ENCODE measurements around a stretch of chr14.

DNA sequence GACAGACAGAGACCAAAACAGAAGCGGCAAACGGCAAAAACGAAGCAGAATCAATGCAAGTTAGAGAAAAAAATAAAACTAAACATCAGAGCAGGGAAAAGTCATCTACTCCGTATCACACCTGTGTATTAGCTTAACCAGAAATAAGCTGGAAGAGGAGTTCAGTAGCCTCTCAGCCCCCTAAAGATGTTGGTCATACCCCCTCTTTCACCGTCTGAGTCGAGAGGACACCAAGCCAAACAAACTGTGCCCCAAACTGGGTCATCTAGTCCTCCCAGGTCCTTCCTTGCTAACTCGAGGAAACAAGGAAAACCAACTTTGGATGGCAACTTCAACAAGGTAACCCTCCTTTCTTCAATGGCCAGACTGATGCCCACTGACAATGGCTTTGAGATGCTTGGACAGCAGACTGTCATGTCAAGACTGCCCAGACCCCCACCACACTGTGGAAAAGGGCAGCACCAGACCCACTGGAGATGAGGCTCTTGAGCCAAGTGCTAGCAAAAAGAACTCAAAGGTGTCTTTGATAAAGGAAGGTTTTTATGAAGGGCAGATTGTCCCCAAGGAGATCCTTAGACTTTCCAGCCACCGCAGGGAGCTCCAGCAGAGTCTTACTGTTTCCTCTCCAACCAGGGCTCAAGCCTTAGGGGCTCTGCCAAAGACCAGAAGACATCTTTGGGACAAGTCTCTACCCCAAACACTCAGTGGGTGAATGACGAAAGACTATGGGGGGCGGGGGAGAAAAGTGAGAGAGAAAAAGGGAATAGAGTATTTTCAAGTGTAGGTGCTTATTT, 9.0 kb upstream of the CDH24 start:
- PRO-cap = no peak

- PRO-cap = no peak
These were observed 288 bp downstream of the CEBPE start for GRCh38 chr14:23118815-23119119.

DNA sequence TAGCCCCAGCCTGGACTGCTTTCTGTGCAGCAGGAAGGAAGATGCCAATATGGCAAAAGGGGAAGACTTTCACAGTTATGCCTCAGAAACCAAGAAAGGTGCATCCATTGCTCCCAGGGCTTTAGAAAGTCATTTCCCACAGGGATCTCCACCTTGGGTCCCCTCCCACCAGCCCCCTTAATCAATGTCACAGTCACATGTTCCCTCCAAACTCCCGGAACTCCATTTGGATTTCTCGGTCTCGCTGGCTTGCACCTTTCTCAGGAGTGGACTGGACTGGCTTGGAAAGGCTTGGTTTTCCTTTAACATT, 30.0 kb downstream of the SLC7A8 start:
- PRO-cap = no peak

DNA sequence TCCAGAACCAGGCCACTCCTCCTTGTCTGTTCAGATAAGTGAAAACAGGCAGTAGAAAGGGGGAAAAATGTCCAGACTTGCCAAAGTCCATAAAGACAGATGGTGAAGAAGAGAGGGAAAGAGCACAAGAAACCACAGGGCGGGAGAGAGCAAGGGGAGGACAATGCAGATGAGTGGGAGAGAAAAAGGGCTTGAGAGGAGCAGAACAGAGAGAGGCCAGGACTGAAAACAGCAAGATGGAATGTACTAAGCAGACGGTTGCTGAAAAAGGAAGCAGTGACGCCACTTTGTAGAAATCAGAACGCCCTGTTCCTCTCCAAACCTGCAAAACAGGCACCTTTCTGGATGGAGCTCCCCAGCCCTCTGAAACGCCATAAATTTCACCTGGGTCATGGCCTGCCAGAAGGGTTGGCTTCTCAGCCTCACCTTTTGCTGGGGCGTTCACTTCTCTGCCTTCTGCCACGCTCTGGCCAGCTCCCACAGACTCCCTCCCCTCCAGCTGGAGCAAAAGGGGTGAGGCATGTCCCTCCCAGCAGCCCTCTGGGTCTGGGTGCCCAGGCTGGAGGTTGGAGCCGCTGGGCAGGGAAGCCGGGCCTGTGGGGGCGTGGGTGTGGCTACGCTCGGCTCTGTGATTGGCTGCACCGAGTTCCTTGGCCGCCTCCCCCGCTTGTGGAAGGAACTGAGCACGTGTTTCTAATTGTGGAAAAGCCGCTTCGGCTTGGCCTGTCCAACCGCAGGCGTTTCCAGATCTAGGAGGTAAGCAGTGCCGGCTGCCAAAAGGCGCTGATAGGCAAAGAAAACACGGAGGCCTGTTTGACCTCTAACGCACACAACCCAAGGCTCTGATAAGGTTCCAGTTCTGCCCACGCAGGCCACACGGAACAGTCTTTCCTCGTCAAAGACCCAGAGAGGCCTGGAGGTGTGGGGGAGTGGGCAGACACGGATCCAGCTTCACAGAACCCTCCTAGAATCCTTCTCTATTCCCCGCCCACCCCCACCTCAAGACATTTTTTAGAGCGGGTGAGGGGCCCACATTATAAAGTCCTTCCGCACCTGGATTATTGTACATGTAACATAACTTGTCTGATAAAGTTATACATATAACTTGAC, 29.3 kb downstream of the SLC7A8 start:
- PRO-cap = unidirectional peak, minus-strand start at position 224 of the sequence; bidirectional peak, plus-strand start at position 746 of the sequence, minus-strand start at position 542 of the sequence

- PRO-cap = no peak
These were observed 2.0 kb downstream of the SLC7A8 start for GRCh38 chr14:23181223-23182146.

DNA sequence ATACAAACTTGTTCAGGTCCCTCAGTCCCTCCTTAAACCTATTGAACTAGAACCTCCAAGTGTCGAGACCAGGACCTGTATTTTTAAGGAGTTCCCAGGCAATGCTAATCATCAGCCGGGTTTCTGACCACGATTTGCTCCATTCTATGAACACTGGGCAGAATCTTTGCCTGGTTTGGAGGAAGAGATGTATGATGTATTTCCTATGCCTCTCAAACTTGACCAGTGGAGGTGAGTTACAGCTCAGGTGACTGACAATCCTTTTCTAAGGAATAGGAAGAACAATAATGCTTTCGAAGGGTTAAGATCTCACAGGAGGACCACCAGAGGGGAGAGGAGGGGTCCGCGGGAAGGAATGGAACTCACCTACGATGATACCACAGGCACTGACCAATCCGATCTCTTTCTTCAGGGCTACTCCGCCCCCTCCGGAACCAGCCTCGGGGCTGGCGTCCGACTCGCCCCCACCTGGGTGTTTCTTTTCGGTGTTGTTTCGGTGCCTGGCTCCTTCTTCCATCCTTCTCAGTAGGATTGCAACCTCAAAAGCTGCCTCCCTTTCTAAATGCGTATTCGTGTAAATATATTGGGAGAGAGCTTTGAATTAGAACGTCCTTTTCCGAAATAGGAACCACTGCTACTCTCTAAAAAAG, 937 bp downstream of the SLC7A8 start:
- PRO-cap = bidirectional peak, plus-strand start at position 437 of the sequence, minus-strand start at position 392 of the sequence

GRCh38 chr14:23364080-23364589, 837 bp downstream of the EFS start:
- PRO-cap = bidirectional peak, plus-strand start at chr14:23364449, minus-strand start at chr14:23364353

DNA sequence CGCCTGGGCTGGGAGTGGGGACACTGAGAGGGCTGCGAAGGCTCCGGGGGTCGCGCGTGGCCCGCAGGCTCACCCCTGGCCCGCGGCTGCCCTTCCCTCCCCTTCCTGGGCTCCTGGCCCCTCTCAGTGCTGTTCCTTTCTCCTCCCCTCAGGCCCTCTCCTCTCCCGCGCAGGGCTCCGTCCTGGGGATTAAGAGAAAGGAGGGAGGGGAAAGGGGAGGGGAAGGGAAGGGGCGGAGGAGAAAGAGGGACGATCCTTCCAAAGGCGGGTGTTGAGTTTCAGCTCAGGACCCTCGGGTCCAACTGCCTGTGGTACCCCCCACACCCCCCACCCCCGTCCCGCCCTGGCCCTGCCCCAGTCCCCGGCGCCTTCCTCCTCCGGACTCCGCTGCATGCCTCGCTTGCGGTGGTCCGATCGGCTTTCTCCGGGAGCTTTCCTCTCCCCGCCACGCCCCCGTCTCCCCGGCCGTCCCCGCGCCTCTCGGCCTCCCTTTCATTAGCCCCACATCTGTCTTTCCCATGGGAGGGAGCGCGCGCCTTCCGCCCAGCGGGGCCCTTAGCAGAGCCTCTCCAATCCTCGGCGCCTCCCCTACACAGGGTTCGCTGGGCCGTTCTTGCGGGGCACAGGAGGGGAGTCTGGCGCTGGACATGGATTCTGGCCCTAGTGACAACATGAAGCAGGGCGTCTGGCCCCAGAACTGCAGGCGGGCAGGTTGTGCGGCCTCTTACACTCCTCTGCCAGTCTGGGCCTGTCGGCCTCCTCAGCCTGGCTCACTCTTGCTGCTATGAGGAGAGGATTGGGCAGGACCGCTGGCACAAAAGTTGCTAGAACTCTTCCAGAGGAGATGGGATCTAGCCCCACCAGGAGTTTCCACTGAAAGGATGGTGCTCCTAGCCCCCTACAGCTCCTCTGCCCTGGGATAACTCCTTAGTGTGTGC, 1.4 kb upstream of the EFS start:
- PRO-cap = bidirectional peak, plus-strand start at position 357 of the sequence, minus-strand start at position 164 of the sequence

GRCh38 chr14:23387976-23388476, 11.2 kb downstream of the CMTM5 start:
- PRO-cap = no peak

DNA sequence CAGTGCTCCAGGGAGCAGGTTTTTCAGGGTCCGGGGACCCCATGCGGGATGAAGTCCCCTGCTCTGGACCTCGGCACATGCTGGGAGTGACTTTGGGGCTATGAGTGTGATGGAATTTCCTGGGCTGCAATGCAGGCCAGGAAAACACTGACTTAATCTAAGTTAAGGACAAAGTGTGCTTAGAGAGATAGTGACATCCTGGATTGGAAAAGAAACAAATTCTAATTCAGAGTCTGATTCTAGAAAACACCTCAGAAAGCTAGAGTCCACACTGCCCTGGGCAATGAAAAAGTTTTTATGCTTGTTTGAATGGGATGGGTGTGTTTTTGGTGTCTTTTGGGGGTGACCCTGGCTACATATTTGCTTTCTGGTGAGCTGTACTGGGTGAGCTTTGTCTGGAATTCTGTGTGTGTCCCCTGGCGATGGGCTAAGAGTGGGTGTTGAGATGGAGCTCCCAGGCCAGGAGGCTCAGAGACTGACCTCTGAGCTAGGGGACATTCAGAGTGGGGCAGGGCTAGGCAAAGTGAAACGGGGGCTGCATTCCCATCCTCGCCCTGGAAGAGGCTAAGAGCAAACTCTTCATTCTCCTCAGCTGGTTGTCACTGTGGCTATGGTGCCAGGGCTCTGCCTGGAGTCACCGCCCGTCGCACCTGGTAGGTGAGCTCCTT, 6.4 kb upstream of the MYH6 start:
- PRO-cap = no peak

- PRO-cap = no peak
These were observed 9.9 kb downstream of the MYH7 start for GRCh38 chr14:23425533-23425979.

- PRO-cap = no peak
These were observed 1.1 kb downstream of the ZFHX2 start for GRCh38 chr14:23550486-23550774.

DNA sequence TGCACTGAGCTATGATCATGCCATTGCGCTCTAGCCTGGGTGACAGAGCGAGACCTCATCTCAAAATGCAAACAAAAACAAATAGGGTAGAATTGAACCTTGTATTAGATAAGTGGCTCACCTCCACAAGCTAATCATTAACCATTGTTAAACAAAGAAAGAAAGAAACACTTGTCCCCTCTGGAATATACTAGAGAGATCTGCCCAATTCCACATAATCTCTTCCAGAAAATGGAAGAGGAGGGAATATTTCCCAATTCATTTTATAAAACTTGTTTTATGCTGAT, 22.7 kb upstream of the DHRS2 start:
- PRO-cap = no peak

DNA sequence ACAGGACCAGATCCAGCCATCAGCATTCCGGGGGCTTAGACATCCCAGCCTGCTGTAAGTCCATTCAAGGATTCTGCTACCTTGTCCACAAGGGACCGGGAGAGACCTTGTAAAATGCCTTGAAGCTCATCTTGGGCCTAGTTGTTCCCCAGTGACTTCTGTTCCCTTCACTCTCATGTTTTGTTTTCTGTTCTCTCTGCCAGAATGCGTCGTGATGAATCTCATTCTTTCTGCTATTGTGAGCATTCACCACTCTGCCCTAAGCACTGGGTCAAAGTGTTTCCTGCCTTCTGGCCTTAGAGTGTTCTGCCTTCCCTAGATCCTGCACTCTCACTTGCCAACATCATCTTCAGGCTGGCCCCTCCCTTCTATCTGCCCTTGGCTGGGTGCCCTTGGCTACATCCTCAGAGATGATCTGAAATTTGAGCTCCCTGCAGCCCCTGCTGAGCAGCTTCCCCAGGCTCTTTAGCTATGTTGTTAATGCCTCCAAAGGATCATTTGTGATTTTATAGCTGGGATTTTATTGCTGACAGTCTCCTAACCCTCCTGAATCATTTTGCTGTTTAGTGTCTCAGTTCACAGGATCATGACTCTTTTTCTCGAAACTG, 4.3 kb downstream of the DHRS2 start:
- PRO-cap = no peak

DNA sequence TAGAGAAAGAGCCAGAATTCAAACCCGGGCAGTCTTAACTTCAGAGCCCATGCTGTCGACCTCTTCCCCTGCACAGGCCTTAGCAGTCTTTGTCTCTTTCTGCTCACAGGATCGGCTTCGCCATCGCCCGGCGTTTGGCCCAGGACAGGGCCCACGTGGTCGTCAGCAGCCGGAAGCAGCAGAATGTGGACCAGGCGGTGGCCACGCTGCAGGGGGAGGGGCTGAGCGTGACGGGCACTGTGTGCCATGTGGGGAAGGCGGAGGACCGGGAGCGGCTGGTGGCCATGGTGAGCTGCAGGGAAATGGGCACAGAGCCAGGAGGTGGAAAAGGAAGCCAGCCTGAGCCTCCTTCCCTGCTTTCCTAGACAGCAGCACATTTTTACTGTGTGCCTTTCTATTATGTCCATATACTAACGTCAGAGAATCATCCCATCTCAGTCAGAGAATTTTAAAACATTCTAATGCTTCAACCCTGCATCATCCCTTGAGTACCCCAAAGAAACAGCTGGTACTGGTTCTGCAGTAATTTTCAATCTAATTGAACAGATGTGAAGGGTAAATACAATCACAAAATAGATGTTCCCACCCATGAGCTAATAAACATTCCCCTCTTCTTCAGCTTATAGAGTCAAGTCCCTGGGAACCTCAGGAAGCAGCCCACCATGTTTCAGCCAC, 1.5 kb downstream of the DHRS4L2 start:
- PRO-cap = no peak

GRCh38 chr14:24098849-24099881, 5.1 kb downstream of the PCK2 start:
- PRO-cap = no peak

- PRO-cap = no peak
These were observed 9.2 kb downstream of the PCK2 start for GRCh38 chr14:24103281-24103828.

- PRO-cap = no peak
These were observed 5.8 kb downstream of the REC8 start for GRCh38 chr14:24177614-24178109.

DNA sequence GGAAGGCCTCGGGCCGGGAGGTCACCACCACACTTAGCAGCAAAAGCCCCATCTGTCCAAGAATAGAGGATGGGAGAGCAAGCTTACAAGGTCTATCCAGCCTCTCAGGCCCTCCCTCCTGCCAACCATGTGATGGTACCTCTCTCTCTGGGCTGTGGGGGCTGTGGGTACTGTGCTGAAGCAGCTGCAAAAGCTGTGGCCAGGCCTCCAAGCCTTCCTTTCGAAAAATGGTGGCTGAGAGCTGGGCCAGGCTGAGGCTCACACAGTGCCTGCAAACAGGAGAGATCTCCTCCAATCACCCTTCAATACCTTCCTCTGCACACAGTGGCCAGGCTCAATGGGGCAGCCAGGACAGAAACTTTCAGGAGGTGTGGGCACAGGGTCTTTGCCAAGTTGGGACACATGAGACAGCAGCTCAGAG, 1.1 kb downstream of the IPO4 start:
- PRO-cap = no peak

GRCh38 chr14:24296502-24297228, 2.9 kb downstream of the DHRS1 start:
- PRO-cap = no peak